Measurements from ENCODE around the gene GNE.

GRCh38 chr9:35749484-35750366 lies 638 bp downstream of the RGP1 start:
- PRO-cap, 2 experiments: peak in 2 of 2 experiments; most common plus-strand start chr9:35749737 (in 2); most common minus-strand start chr9:35749984 (in 2)

GRCh38 chr9:35760498-35761145 lies 6.5 kb upstream of the MSMP start:
- PRO-cap, 2 experiments: no peak in any of the 2 experiments

GRCh38 chr9:35835740-35836080 lies 6.7 kb downstream of the TMEM8B start:
- PRO-cap, 2 experiments: no peak in any of the 2 experiments

DNA sequence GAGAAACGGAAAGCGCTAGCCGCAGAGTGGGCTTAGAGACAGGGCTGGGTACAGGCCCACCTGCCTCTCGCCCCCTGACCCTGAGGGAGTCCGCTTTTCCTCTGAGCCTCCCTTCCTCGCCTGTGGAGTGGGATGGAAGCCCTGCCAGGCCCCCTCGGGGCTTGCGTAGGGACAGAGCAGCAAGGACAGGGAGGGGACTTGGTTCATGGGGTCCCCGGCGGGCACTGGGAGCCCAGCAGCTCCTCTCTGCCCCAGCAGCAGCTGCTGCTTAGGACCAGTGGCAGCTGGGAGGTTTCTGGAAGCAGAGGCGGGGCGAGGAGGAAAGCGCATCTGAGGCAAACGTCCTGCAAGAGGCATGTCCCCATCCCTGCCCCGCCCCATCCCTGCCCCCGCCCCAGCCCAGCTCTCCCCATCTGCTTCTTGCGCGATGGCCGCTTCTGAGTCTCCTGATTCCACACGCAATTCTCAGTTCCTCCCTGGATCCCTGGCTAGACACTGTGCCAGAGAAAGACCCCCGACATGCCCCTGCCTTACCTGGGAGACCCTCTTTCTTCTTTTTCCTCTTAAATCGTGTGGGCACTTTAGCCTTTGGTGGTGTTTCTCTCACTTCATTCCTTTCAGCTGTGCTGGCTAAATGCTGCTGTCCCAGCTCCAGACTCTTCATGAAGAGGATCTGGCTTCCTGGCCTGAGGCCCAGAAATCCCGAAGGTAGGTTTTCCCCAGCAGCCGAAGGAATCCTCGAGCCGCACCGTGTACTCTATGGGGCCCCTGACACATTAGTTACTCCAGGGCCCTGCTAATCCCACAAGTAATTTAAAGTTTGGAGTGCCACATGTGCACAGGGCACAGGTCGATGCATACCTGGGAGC lies 4.3 kb upstream of the OR2S2 start:
- PRO-cap, 2 experiments: no peak in any of the 2 experiments

- PRO-cap, 2 experiments: no peak in any of the 2 experiments
Observed at GRCh38 chr9:36037658-36038083, 958 bp downstream of the RECK start.

DNA sequence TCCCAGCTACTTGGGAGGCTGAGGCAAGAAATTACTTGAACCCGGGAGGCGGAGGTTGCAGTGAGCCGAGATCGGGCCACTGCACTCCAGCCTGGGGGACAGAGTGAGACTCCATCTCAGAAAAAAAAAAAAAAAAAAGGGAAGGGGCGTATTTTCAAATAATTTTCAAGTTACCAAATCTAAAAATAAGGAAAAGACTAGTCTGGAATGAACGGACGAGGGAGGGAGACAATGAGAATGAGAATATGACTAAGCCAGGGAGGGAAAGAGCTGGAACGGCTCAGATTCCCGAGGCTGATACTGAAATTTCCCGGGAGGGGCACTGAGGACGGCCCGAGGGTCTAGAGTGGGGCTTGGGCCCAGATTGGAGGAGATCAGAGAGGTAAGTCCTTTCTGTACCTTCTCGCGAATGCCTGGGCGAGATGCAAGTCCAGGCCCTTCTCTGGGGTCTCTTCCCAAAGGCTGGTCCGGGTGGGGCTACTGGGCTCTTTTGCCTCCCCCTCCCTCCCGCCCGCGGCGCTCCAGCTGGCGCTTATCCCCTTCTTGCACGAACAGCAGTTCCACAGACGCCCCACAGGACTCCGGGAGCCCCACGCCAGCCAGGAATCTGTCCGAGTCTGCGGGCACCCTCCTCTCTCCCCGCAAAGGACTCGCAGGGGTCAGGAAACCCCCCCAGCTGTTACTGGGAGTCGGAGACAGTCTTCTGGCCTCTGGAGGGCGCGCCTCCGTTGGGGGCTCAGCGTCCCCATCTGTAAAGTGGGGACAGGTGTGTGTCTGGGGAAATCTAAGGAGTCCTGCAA lies 3.3 kb upstream of the CCIN start:
- PRO-cap, 2 experiments: no peak in any of the 2 experiments

DNA sequence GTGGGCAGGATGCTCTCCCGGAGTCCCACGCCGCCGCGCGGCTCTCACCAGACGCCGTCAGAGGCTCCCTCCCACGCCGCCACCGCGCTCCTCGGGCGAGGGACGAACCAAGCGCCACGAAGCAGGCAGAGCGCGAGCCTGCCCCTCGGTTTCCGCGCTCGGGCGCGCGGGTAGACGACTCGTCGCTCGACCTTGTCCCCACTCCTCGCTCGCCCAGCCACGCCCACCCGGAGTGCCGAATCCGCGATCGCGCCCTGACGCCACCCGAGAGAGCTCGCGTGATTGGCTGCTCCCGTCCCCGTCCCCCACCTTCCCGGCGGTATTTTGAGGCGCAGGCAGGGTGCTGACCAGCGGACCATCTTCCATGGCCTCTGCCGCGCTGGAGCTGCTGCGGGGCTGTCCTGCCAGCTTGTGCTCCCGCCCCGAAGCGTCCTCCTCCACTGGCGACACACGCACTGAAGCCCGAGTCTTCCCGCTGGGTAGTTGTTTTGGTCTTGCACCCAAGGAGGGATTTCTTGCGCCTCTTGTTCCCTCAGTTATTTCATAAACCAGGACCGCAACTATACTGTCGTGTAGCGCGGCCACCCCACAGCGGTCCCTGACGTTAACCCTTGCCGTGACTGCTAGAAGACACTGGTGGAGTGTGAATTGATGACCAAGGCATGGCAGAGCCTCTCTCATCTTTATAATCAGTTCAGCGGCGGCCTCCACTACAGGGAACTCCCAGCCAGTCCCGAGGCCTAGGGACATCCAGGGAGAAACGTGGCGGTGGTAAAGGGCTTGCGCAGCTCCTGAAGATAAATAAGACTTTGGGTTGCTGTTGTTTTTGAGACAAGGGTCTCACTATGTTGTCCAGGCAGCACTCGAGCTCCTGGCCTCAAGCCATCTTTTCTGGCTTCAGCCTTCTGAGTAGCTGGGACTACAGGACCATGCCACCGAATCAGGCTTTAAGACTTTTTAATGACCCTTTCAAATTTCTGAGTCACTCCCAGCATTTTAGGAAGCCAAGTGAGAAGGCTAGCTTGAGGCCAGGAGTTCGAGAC lies at the start of gene GNE:
Gene GNE, minus strand, starts transcription at position 176 of the 1,043 bp plus-strand sequence.
- PRO-cap, 2 experiments: peak in 2 of 2 experiments; most common plus-strand start position 338 of the sequence (in 1); most common minus-strand start position 176 of the sequence (in 2)

GRCh38 chr9:36296522-36297130 lies 38.4 kb upstream of the GNE start:
- PRO-cap, 2 experiments: no peak in any of the 2 experiments

- PRO-cap, 2 experiments: no peak in any of the 2 experiments
Observed at GRCh38 chr9:36317593-36318434, 59.6 kb upstream of the GNE start.

DNA sequence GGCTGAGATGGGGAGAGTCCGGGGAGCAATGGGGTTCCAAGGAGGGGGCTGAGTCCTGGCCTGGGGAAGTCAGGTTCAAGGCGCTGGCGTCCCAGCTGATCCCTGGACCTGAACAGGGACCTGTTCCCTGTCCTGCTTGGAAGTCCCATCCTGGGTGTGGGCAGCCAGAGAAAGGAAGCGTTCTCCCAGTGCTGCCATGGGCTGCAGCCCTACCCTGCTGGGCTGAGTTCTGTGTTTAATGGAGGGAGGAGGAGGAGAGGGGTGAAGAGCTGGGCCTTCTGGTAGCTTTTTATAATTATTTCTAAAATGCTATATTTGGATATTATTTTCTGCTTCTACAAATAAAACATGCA lies 61.0 kb upstream of the GNE start:
- PRO-cap, 2 experiments: no peak in any of the 2 experiments

GRCh38 chr9:36725896-36726442 lies 153.3 kb downstream of the MELK start:
- PRO-cap, 2 experiments: no peak in any of the 2 experiments

DNA sequence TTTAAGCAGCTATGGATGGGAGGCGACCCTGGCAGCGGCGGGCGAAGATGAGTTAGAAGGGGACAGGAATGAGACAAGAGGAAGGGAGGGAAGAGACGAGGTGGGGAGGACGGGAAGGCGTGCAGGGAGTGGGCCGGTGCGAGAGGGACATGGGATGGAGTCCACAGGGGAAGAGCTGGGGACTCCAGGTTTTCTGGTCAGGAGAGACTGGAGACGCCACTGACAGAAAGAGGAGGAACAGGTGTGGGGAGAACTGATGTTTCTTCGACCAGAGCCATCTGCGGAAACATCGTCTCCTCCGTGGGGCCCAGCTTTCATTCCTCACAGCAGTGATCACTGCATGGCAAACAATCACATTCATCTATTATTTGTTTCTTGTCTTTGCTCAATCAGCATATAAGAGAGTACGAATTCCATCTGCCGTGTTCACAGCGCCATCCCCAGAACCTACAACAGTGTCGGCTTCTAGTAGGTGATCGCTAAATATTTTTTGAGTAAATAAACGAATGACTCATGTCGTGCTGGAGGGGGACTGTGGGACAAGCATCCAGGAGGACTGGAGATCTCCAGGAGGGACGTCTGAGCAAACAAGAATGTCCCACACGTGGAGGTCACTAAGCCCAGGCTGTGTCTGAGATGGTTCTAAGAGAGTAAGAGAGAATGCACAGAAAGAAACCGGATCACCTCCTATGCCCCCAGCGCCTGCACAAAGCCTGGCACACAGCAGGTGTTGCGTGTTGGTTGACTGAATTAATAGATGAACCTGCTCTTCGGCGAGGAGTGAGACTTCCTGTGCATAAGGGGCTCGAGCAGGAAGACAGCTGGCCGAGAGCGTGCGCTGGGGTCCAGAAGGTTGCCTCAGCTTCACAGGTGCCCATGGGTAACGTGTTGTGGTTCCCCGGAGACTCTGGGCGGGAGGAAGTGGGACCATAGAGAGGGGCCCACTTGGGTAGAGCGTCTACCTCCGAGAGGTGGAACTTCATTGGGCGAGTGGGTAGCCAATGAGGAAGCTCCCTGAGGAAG lies 192.8 kb downstream of the MELK start:
- PRO-cap, 2 experiments: no peak in any of the 2 experiments

GRCh38 chr9:36818809-36819374 lies 215.2 kb downstream of the PAX5 start:
- PRO-cap, 2 experiments: no peak in any of the 2 experiments

- PRO-cap, 2 experiments: no peak in any of the 2 experiments
Observed at GRCh38 chr9:37032588-37033407, 1.3 kb downstream of the PAX5 start.

- PRO-cap, 2 experiments: peak in 2 of 2 experiments; most common plus-strand start chr9:37079917 (in 2); most common minus-strand start chr9:37080414 (in 2)
Observed at GRCh38 chr9:37079640-37080900, 40.3 kb upstream of the ZCCHC7 start.

DNA sequence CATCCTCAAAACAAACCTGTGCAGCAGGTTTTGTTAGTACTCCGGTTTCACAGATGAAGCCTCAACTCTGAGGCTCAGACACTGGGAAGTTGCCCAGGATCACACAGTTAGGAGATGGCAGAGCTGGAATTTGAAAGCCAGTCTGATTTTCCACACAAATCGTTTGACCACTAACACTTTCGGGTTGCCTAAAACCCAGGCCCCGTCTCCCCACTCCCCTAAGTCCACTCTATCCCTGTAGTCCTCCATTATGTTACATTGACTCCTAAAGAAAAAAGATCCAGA lies 27.4 kb upstream of the ZCCHC7 start:
- PRO-cap, 2 experiments: no peak in any of the 2 experiments

DNA sequence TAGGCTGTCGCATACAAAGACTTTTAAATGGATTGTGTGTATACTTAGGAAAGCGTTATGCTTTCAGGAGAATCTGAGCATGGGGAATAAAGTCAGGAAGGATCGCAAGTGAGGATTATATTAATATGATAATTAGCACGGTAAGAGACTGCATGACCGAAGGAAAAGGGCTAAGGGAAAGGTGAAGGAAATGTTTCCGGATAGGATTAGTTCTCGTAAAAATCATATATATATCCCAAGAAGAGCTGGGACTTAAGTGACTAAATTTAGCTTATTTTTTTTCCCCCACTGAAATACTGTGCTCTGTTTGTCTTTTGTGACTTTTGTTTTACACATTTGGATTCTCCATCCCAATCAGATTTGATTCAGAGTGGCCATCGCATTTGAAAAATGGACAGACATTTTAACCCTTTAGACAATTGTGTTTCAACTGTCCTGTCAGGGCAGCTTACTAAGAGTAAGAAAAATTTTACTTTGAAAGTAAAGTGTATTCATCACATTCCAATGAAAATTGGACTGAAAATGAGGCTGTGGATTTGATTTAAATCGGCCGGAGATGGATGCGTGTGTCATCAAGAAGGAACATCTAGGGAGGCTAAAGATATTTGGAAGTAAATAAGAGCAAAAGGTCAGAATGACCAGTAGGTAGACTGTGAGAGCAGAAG lies 1.3 kb downstream of the ZCCHC7 start:
- PRO-cap, 2 experiments: no peak in any of the 2 experiments

DNA sequence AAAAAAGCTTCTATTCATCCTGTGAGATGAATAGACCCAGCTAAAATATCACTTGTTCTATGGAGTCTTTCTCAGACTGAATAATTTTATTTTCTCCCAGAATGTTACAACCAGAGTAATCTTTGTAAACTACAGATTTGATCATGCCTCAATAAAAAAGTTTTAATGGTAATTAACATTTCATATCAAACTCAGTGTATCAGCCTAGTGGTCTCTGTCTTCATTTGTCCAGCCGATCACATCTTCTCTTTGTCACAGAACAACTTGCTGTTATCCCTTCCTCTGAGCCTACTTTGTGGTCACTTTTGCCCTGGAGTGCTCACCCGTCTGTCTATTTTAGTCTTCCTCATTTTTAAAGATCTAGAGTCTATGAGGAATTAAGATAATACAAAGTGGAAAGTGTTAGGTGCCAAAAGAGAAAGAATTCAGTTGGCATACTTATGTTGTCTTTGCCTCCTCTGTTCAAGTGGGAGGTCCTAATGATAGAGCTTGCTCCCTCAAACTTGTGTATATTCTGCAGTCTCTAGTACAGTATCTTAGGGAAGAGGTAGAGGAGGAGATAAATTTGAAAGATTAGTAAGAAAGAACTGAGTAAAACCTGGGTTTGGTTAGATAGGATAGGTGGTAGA lies 77.9 kb downstream of the ZCCHC7 start:
- PRO-cap, 2 experiments: no peak in any of the 2 experiments

GRCh38 chr9:37200404-37201051 lies 80.2 kb downstream of the ZCCHC7 start:
- PRO-cap, 2 experiments: no peak in any of the 2 experiments

- PRO-cap, 2 experiments: no peak in any of the 2 experiments
Observed at GRCh38 chr9:37251491-37251941, 131.1 kb downstream of the ZCCHC7 start.

Data from monocyte (primary cell).